Fibroblast of villous mesenchyme (primary cell): ENCODE measurements around a stretch of chr12.

GRCh38 chr12:85317789-85318683, 38.0 kb downstream of the ALX1 start:
- CAGE, long polyA plus RNA, result no peak

GRCh38 chr12:85736191-85736521, 100.1 kb downstream of the RASSF9 start:
- CAGE, long polyA plus RNA, result no peak

DNA sequence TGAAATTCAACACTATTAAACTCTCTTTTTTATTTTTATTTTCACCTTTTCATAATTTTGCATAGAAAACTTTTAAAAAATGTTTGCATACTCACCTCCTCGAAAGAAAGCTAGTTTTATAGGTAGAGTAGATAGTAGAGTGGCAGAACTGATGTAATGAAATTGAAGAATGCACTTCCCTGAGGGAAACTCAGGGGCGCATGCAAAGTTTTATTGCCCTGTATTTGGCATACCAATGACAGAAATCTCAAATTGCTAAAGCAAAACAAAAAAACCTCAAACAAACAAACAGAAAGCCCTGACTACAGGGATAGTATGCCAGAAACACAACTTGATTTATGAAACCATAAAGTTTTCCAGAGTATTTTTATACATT, 1.9 kb downstream of the RASSF9 start:
- CAGE, long polyA plus RNA, result no peak

GRCh38 chr12:87815787-87816353, 213.3 kb downstream of the C12orf50 start:
- CAGE, long polyA plus RNA, result no peak

GRCh38 chr12:89156776-89157243, 195.5 kb downstream of the DUSP6 start:
- CAGE, long polyA plus RNA, result no peak

DNA sequence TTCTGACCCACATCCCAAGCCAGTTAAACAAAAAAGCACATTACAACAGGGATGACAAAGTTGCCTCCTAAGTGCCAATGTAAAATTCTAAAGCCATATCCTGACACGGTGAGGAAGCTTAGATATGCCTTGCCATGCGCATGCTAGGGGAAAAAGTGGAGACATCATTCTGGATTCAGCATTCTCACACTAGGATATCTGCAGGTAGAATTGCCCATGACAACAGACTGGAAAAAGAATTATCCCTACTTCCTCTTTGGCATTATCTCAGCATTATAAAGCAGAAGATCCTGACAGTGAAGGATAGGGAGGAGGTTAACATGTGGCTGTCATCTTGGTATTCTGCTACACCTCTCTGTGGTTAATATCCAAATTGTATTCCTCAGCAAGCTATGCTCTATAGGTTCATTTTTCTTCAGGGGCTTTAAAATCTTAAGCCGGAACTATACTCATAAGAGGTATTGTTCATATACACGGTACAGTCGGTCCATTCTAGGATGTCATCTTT, 4.9 kb downstream of the DUSP6 start:
- CAGE, long polyA plus RNA, result no peak

- CAGE, long polyA plus RNA, result no peak
Measured at GRCh38 chr12:89351282-89352135, 792 bp downstream of the DUSP6 start.

DNA sequence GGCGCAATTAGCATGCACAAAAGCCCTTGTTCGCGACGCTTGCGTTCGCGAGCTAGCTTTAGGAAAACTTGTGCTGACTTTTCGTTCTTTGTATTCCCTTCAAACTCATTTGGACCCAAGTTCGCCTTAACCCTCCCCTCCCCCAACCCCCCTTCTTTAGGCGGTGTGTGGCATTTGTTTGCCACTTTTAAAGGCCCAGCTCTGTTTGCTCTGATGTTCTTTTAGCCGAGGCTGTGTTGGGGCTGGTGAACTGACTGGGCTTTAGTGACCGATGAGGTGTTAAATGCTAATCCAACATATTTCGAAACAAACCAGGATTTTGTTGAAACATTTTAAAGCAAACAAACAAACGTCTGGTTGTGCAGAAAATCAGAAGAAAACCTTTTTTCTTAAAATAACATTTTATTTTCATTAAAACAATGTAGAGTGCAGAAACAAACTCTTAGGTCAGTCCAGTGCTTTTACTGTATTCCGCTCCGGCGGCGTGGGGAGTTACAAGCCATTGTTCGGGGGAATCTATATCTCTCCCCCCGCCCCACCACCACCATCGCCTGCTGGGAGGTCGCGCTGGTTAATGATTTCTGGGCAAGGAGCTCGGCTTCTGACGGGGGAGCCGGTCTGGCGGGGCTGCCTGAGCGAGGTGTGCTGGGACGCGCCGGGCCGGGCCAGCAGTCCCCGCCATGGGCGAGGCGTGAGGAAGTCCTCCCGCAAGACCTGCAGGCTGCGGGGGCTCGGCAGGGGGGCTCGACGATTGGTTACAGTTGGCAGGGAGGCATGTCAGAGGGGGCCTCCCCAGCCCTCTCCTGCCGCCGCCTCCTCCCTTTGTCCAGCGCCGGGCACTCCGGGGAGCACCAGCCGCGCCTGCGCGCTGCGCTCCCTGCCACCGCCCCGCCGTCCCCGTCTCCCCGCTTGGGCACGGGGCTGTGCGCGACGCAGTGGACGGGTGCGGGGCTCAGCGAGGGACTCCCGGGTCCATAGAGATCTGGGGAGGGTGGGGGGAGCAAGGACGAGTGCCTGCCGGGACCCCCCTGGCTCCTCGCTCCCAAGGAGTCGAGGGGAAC, 862 bp upstream of the DUSP6 start:
- CAGE, long polyA plus RNA, result no peak

DNA sequence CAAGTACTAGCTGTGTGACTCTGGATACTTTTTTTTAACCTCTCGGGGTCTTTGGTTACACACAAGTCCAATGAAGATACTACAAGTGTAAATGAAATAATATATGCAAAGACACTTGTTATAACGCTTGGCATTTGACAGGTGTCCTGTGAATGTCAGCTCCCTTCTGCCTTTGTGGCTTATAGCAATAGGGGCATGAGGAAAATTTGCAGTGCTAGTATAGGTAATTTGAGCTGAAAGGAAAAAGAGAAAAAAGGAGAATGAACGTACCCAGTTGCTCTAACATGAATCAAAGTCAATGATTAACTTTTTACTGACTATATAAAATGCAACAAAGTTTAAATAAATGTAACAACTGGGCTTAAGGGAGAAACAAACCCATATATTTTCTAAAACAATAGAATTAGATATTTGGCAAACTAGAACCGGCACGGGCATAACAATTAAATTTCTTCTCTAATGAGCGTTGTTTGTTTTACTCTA, 25.6 kb upstream of the DUSP6 start:
- CAGE, long polyA plus RNA, result no peak

DNA sequence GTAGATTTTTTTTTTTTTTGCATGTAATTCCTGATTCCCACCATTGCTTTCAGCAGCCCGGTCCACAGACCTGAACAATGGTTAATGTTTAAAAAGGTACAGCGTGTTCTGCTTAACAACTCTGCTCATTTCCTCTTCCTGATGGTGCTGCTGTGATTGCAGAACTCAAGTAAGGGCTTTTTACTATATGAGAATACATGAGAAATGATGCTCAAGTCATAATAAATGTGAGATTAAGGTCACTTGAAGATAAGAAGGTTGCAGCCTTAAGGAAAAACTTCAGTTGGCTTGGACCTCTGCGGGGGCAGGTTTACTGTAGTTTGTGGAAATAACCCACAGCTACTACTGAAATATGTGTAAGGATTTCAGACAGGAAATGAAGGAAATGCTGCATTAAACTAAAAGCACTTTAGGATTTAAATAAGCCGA, 37.9 kb upstream of the DUSP6 start:
- CAGE, long polyA plus RNA, result no peak

DNA sequence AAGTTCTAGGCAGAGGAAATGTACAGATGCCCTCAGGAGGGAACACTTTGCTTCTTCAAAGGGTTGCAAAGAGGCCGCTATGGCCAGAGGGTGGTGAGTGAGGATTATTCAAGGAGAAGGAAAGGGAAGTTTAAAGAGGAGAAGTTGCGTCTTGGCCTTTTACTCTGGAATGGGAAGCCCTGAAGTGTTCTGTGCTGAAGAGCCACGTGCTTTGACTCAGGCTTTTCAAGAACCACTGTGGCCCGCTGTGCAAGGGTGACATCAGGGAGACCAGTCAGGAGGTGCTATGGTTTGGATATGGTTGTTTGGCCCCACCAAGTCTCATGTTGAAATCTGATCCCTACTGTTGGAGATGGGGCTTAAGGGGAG, 65.9 kb upstream of the DUSP6 start:
- CAGE, long polyA plus RNA, result no peak

DNA sequence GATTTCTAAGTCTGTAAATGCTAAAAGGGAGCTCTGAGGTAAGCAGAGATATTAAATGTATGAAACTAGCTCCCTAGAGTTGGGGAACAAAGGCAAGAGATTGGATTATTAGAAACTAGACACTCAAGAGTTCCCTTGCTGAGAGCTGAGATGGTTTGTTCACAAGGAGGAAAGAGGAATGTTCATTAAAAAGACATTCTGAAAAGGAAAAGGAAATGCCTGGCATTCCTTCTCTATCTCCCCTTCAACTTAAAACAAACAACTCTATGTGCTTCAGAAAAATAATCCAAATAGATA, 73.7 kb downstream of the GALNT4 start:
- CAGE, long polyA plus RNA, result no peak

DNA sequence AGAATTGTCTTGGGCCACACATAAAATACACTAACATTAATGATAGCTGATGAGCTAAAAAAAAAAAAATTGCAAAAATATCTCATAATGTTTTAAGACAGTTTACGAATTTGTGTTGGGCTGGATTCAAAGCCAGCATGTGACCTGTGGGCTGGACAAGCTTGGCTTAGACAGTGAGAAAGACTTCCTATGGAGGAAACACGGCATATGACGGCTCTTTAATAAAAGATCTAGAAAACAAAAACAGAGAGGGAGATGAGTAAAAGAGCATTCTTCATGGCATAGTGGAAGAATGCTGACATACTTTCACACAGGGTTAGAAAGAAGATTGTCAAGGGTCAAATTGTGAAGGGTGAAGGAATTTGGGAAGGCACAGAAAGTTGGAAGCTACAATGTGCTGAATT, 63.5 kb downstream of the GALNT4 start:
- CAGE, long polyA plus RNA, result no peak

- CAGE, long polyA plus RNA, result no peak
Measured at GRCh38 chr12:89525065-89525764, 619 bp upstream of the GALNT4 start.

DNA sequence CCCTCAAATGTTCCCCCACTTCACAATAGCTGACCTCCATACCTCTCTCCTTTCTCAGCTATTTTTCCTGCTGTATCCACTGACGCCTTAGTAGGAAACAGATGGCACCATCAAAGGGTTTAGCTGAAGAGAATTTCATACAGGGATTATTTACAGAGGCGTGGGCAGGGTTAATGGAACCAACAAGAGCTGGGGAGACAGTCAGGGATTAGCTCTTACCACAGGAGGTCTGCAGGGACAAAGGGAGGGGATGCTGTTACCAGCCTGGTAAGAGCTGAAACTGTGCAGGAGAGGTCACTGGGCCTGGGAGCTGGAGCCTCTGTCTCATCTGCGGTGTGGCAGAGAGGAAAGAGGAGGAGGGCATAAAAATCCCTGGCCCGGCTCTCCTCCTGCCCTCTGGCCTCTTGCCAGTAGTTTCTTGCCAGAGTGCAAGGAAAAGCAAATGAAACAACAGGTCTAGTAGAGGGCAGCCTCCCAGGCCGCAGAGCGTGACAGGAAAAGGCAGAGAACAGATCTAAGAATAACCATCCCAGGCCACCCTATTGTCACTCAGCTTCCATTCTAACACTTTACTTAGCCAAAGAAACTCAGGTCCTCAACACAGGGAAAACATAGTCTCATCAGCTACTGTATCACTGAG, 18.9 kb upstream of the POC1B start:
- CAGE, long polyA plus RNA, result no peak

DNA sequence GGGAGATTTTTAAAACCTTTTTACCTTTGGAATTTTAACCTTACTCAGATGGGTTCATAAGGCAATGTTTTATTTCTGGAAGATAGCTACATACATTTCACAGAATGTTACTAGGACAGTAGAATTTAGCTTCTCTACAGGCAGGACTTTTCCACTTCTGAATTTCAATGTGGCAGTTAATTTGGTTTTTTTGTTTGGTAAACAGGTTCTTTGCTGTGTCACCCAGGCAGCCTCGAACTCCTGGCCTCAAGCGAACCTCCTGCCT, 7.2 kb downstream of the ATP2B1 start:
- CAGE, long polyA plus RNA, result no peak

GRCh38 chr12:90091157-90091741, 382.6 kb upstream of the ATP2B1 start:
- CAGE, long polyA plus RNA, result no peak

- CAGE, long polyA plus RNA, result no peak
Measured at GRCh38 chr12:90938482-90938878, 16.5 kb downstream of the CCER1 start.

DNA sequence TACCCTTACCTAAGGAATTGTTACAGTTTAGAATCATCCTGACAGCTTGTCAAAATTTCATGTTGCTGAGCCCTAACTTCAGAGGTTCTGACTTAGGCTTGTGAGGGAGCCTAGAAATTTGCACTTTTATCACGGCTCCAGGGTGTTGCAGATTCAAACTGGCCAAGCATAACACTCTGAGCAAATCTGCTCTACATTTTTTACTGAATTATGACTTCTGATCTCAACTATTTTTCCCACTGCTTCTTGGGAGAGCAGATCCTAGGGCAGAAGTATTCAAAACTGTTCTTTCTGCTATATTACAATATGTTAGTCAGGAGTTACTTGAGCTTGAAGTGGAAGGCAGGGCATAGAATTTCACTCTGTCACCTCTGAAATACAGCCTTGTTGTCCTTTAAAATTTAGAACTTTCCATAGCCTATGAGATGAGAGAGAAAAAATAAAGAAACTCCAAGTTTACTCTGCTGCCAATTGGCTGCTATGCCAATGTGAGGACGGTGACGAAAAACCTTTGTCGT, 16.3 kb upstream of the KERA start:
- CAGE, long polyA plus RNA, result no peak

DNA sequence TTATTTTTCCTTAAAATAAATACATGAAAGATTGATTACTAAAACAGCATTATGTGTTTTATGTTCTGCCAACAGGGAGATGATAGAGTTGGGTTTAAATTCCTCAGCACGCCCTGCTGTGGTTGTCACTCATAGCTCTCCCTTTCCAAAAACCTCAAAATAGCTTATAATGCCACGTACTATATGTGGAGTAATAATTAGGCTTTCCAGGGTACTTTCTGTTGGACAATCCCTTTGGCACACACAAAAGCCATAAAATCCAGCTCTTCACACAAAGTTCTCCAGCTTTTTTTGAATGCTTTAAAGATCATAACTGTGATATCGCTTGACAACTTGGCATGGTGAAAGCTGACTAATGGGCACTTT, 145.2 kb upstream of the DCN start:
- CAGE, long polyA plus RNA, result no peak